Occipital lobe (tissue), 2 donors: ENCODE results near the genes GAPDH, LPAR5, ZNF384, MLF2, P3H3 and CDCA3.

- RAMPAGE, long total RNA, result no peak
Observed at GRCh38 chr12:6450058-6450819, 1.6 kb upstream of the TAPBPL start.

DNA sequence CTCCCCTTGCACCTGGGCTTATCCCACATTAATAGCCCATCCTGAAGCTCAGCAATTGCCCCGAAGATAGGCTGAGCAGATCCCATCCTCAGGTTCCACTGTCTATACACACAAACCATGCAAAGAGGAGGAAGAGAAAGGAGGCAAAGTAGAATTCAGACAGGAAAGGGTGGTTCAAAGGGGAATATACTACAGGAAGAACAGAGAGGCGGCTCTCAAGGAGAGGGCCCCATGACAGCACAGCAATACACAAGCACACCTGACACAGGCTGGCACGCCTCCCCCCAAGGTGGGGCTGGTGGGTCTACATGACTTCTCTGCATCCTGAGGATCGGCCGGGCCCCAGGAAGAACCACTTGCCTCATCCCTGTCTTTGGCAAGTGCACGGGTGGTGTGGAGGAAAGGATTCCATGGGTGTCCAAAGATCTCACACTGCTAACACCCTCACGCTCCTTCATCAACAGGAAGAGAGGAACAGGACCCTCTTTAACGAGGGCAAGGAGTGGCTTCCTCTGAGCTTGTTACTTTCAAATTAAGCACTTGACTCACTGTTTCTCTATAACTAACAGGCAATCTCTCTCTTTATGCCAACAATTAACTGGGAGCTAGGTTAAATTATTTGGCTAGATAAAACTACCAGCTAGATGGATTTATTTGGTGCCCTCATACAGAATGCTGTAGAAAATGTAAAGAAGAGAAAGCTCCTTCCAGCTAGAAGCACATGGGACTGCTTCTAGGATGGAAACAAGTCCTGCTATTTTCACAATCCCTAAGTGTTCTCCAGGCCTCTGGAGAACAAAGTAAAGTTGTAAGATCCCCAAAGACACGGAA, 7.2 kb downstream of the VAMP1 start:
- RAMPAGE, long total RNA, result no peak

- RAMPAGE, long total RNA, result no peak
Observed at GRCh38 chr12:6469830-6470105, 709 bp downstream of the VAMP1 start.

DNA sequence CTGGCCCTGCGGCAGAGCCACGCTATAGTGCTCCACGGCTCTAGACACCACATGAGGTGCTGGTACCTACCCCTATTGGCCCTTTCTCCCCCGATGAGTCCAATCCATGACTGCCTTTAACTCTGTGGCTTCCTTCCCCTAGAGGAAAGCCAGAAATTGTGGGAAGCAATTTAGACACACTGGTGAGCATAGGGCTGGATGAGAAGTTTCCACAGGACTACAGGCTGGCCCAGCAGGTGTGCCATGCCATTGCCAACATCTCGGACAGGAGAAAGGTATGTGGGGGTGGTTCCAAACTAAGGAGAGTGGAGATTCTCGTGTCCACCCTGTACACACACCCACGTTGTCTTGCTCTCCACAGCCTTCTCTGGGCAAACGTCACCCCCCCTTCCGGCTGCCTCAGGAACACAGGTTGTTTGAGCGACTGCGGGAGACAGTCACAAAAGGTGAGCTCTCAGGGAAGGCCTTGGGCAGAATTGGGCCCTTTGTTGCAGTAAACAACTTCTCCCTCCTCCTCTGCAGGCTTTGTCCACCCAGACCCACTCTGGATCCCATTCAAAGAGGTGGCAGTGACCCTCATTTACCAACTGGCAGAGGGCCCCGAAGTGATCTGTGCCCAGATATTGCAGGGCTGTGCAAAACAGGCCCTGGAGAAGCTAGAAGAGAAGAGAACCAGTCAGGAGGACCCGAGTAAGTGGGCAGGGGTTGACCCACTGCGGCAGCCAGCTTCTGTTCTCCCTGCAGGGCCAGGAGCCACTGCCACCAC, 8.2 kb upstream of the GAPDH start:
- RAMPAGE, long total RNA, result no peak

- RAMPAGE, long total RNA, result no peak
Observed at GRCh38 chr12:6528754-6530034, 5.1 kb upstream of the GAPDH start.

DNA sequence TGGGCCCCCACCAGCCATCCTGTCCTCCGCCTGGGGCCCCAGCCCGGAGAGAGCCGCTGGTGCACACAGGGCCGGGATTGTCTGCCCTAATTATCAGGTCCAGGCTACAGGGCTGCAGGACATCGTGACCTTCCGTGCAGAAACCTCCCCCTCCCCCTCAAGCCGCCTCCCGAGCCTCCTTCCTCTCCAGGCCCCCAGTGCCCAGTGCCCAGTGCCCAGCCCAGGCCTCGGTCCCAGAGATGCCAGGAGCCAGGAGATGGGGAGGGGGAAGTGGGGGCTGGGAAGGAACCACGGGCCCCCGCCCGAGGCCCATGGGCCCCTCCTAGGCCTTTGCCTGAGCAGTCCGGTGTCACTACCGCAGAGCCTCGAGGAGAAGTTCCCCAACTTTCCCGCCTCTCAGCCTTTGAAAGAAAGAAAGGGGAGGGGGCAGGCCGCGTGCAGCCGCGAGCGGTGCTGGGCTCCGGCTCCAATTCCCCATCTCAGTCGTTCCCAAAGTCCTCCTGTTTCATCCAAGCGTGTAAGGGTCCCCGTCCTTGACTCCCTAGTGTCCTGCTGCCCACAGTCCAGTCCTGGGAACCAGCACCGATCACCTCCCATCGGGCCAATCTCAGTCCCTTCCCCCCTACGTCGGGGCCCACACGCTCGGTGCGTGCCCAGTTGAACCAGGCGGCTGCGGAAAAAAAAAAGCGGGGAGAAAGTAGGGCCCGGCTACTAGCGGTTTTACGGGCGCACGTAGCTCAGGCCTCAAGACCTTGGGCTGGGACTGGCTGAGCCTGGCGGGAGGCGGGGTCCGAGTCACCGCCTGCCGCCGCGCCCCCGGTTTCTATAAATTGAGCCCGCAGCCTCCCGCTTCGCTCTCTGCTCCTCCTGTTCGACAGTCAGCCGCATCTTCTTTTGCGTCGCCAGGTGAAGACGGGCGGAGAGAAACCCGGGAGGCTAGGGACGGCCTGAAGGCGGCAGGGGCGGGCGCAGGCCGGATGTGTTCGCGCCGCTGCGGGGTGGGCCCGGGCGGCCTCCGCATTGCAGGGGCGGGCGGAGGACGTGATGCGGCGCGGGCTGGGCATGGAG, at the start of gene GAPDH:
GAPDH (plus strand) TSS at position 854 of the 1,068 bp plus-strand sequence.
- RAMPAGE, long total RNA, result start-site peak on the plus strand centred at position 942 of the sequence, 404 bp wide, 17,985 and 14,082 reads in 2 replicates

- RAMPAGE, long total RNA, result no peak
Observed at GRCh38 chr12:6563346-6564295, 4.5 kb downstream of the NOP2 start.

DNA sequence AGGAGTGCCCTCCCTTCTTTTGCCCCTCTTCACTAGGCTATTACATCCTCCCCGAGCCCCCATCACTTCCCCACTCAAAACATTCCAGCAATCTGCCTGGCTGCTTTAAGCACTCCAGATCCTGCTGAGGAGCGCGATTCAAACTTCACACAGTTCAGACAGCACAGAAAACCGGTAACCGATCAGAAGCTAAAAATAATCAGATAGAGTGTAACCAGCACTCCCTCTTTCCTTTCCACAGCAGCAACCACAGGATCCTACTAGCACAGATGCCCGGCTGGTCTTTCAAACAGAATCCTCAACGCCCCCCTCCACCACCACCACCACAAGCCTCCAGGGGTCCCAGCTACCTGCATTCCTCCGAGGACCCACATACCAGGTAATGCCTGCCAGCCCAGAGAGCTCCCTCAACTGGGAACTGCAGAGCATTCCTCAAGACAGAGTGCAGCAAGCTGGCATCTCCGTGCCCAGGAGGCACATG, 1.5 kb downstream of the CHD4 start:
- RAMPAGE, long total RNA, result no peak

GRCh38 chr12:6635837-6636671, at the start of gene LPAR5:
Gene LPAR5, minus strand, starts transcription at chr12:6635959.
- RAMPAGE, long total RNA, result no peak

- RAMPAGE, long total RNA, result no peak
Observed at GRCh38 chr12:6646339-6646831, 847 bp downstream of the ACRBP start.

DNA sequence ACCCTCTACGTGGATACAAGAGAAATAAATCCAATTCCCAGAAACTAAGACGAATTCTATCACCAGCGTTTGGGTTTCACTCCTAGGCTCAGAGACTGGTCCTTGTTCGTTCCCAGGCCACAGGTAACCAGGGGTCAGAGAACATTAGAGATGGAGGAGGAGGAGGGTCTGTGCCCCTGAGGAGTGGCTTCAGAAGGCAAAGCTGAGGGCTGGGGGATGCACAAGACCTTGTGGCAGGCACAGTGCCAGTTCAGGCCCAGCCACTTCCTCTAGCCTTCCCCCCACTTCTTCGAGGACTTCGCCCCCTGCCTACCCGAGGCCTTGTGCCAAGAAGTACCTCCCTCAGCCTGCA, 809 bp downstream of the ZNF384 start:
- RAMPAGE, long total RNA, result no peak

DNA sequence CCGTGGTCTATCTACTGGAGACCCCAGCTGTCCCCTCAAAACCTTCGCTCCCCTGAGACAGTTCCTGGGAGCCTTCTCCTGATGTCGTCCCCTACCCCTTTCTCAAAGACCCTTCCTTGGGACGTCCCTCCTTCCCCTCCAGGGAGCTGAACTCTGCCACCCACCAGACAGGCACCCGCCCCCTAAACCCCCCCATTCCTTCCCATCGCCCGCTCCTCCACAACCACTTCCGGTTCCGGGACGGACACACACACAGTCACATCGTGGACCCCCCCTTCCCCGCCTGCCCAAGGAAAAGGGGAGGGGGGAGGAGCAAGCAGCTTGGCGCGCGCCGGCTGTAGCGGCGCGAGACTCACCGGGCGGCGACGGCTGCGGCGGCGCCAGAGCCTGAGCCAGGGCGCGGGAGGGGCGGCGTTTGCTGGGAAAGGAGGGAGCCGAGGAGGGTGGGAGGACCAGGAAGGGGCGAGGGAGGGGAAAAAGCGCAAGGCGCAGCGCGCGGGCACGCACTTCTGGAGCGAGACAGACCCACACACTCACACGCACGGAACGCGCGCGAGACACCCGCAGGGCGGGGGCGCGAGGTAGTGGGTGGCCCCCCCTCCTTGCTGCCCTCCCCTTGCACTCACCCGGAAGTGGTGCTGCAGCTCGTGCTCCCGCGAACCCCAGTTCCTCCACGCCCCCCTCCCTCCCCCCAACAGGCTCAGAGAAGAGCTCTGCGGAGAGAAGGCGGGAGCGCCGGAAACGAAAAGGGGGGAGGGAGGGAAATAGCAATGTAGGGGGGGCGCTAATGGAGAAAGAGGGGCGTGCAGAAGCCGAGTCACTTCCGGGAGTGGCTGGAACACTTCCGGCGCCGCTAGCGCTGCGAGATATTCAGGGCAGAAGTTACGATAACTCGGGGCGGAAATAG, at the start of gene ZNF384:
ZNF384 (minus strand) TSS at position 634 of the 907 bp plus-strand sequence.
- RAMPAGE, long total RNA, result start-site peak on the minus strand centred at position 168 of the sequence, 74 bp wide, 28 and 26 reads in 2 replicates

GRCh38 chr12:6752256-6753325, at the start of gene MLF2:
Gene MLF2, minus strand, starts transcription at chr12:6753141.
- RAMPAGE, long total RNA, result start-site peak on the minus strand at chr12:6753089-6753144, 936 and 654 reads in 2 replicates

- RAMPAGE, long total RNA, result no peak
Observed at GRCh38 chr12:6767564-6768472, 1.7 kb downstream of the PTMS start.

DNA sequence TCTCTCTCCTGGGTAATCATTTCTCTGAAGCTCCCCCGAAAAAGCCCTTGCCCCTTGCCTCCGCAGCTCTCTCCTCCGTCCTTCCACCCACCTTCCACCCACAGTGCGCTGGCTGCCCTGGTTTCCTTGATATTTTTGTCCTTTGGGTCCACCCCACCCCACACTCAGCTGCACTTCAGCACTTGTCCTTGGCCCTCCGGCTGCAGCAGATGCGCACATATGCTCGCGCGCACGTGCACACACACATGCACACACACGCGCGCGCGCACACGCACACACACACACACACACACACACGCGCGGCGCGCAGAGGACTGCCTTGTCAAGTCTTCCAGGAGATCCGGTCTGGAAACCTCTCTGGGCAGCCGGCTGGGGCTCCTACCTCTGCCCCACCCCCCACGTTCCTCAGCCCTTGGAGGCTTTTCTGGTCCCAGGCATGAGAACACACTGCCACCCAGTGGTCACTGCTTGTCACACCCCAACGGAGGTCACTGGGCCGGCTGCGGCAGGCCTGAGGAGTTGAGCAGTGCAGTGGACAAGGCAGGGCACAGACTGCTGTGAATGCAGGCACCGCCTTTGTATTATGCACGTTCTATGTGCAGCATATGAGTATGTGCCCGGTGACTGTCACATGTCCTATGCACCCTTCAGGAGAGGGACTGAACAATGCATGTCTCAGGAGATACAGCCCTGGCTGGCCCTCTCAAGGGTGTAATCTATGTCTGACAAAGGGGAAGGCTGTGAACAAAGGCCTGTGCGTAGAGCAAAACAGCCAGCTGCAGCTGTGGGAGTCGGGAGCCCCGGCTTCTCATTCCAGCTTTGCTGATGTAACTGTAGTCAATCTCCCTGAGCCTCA, 6.6 kb downstream of the LAG3 start:
- RAMPAGE, long total RNA, result no peak

DNA sequence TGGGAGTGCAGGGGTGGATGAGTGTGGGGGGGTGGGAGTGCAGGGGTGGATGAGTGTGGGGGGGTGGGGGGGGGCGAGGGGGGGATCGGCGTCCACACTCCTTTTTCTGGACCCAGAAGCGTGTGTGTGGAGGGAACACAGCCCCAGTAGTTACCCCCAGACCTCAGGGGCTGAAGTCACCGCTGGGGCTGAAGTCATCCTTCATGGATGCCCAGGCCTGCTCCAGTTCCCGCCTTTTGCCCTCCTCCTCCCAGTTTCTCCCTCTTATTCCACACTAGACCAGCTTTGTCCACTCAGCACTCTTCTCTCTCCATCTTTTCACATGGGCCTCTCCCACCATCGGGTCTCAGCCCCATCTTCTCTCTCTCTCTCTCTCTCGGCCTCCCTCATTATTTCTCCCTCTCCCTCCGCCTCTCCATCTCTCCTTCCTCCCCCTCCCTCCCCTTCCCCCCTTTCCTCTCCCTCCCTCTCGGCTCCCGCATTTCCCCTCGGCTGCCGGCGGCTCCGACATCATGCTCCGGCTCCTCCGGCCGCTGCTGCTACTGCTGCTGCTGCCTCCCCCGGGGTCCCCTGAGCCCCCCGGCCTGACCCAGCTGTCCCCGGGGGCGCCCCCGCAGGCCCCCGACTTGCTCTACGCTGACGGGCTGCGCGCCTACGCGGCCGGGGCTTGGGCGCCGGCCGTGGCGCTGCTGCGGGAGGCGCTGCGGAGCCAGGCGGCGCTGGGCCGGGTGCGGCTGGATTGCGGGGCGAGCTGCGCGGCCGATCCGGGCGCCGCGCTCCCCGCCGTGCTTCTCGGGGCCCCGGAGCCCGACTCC, at the start of gene P3H3:
P3H3 (plus strand) TSS at position 479 of the 815 bp plus-strand sequence.
- RAMPAGE, long total RNA, result no peak

GRCh38 chr12:6837716-6838235, 2.9 kb upstream of the GNB3 start:
- RAMPAGE, long total RNA, result no peak

DNA sequence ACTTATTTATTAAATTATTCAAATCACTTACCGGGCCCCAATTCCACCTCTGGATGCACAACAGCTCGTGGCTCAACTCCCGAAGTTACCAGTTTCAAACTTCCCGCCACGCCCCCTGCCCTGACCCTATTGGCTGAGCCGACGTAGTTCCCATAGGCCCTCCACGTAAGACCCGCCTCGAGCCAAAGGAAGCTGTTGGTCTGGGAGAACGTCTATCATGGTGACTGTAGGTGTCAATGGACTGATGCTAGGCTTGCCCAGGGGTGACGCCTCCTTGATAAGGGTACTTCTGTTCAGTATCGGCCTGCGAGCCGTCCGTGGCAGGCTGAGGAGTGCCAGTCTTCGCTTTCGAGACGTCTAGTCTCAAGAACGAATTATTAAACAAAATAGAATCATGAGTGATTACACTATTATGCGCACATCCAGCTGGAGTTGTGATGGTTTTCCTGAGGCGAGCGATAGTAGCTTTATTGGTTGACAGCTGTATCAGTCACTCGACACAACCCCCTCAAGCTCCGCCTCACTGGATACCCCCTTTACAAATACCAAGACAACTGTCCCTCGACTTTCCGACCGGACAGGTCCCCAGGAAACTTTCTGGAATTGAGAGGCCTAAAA, at the start of gene CDCA3:
CDCA3 (minus strand) TSS at position 96 of the 618 bp plus-strand sequence.
- RAMPAGE, long total RNA, result start-site peak on the minus strand centred at position 82 of the sequence, 53 bp wide, 52 and 35 reads in 2 replicates

- RAMPAGE, long total RNA, result no peak
Observed at GRCh38 chr12:6867678-6868465, 541 bp downstream of the TPI1 start.

DNA sequence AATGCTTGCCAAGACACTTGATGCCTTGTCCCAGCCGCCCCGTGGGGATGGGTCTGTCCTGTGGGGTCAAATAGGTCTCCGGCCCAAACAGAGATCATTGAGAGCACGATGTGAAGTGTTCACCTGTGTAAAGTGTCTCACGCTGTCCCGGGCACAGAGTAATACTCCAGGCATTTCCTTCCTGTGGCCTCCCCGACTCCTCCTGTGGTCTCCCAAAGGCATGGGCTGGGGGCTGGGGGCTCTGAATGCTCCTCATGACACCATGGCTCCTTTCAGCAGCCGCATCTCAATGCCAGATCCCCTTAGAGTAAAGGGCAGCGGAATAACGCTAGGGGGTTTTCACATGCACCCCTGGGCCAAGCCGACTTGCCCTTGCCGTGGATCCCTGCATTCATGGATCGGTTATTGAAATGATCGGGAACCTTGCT, 1.5 kb downstream of the PTPN6 start:
- RAMPAGE, long total RNA, result no peak